Bronchus (tissue), 1 donor: ENCODE results near the genes TNFSF9 and SH2D3A.

DNA sequence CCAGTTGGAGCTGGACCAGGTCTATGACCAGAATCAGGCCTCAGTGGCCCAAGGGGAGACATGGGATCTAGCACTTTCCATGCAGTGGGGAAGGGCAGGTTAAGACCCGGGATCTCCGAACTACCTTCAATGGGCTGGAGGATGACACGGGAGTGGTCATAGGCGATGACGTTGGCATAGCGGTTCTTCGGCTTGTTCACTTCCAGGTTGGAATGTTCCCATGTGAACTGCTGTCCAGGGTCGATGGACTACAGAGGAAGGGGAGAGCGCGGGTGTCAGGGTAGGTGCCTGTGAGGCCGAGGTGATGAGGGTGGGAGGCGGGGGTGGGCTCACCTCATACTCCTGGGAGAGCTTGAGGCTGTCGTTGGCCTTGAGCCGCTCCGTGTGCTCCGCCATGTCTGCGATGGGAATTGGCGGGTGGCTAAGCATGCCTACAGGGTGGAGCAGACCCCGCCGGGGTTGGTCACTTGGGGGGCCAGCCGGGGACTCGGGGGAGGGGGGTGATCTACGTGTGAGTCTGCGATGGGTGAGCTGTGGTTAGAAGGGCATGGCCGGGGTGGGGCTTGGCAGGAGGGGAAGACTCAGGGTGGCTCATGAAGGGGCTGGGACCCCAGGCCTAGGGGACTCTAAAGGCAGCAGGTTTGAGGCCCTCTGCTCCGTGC lies 125.3 kb downstream of the PTPRS start:
- PRO-cap, result no peak

DNA sequence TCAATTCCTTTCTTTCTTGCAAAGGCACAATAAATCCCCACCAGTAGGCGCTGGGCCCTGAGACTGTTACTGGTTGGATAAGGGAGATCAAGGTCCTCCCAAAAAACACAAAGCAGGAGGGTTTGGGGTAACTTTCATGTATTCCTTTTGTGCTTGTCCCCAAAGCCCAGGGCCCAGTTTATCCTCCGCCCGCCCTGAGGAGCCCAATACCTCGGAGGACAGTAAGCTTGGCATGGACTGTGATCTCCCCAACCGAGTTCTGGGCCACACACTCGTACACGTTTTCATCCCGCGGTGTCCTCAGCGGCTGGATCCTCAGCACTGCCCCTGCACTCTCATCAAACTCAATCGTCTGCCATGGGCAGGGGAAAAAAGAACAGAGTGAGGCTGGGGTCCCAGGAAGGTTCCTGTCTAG lies 67.4 kb downstream of the PTPRS start:
- PRO-cap, result no peak

GRCh38 chr19:5308459-5309564 lies 31.8 kb downstream of the PTPRS start:
- PRO-cap, result no peak

- PRO-cap, result no peak
Measured at GRCh38 chr19:5536319-5536879, 81.2 kb downstream of the ZNRF4 start.

DNA sequence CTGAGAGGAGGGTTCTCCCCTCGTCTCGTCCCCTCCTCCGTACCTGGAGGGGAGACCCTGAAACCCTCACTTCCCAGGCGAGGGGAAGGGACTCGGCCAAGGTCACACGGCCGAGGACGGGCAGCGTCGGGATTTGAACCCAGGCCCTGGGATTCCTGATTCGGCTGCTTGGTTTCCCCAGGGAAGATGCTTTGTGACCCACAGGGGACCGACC lies 686 bp downstream of the SAFB start:
- PRO-cap, result no peak

GRCh38 chr19:5894636-5895668 lies 8.6 kb downstream of the NDUFA11 start:
- PRO-cap, result no peak

DNA sequence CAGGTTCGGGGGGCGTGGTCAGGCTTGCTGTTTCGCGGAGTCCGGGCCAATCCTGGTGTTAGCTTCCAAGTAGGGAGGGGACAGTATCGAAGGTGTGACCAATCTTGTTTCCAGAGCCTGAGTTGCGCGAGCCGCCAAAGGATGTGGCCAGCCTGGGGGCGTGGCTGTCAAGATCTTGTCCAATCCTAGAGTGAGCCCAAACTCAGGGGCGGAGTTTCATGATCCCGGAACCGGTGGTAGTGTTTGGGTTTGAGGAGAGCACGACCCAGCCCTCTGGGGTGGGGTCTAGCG lies 242 bp upstream of the VMAC start:
- PRO-cap, result no peak

GRCh38 chr19:5977039-5977485 lies 878 bp downstream of the RANBP3 start:
- PRO-cap, result no peak

DNA sequence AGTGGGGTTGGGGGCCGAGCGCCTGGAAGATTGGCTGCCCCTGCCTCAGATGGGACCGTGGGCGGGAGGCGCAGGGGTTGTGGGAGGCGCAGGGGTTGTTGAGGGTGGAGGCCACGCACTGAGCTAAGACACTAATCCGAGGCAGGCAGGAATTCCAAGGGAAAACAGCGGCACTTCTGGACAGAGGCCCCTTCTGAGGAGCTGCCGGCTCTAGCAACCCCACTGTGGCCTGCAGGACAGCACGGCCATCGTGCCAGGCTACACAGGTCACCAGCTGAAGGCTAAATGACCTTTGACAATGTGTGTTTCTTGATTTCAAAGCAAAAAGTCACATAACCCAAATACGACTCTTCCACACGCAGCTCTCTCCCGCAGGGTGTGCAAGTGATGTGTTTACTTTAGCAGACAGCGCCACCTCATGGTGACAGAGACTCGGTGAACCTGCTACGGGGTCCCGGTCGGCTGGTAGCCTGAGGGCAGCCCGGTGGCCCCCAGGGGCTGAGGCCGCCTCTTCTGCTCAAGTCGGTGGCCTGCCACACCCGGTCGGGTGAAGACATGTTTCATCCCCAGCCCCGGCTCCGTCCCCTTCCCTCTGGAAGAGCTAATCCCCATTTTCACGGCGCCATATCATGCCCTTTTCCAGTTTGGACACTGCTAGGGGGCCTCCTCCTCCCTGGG lies 44.3 kb upstream of the RANBP3 start:
- PRO-cap, result no peak

GRCh38 chr19:6058131-6059074 lies 51.9 kb downstream of the RFX2 start:
- PRO-cap, result no peak

- PRO-cap, result no peak
Measured at GRCh38 chr19:6064202-6065141, 45.8 kb downstream of the RFX2 start.

GRCh38 chr19:6381267-6382038 lies 5.7 kb upstream of the PSPN start:
- PRO-cap, result no peak

DNA sequence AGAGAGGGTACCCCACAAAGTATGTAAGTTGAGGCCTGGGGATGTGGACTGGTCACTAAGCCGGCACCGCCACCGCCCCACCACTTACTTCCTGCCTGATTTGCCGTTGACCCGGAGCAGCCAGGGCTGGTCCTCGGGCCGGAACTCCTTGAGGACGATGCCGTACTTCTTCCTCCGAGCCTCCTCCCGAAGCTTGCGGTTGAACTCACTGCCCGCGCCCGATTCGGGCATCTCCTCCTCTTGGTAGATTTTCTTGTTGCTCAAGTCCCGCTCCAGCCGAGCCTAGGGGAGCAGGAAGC lies 3.7 kb downstream of the GTF2F1 start:
- PRO-cap, result no peak

DNA sequence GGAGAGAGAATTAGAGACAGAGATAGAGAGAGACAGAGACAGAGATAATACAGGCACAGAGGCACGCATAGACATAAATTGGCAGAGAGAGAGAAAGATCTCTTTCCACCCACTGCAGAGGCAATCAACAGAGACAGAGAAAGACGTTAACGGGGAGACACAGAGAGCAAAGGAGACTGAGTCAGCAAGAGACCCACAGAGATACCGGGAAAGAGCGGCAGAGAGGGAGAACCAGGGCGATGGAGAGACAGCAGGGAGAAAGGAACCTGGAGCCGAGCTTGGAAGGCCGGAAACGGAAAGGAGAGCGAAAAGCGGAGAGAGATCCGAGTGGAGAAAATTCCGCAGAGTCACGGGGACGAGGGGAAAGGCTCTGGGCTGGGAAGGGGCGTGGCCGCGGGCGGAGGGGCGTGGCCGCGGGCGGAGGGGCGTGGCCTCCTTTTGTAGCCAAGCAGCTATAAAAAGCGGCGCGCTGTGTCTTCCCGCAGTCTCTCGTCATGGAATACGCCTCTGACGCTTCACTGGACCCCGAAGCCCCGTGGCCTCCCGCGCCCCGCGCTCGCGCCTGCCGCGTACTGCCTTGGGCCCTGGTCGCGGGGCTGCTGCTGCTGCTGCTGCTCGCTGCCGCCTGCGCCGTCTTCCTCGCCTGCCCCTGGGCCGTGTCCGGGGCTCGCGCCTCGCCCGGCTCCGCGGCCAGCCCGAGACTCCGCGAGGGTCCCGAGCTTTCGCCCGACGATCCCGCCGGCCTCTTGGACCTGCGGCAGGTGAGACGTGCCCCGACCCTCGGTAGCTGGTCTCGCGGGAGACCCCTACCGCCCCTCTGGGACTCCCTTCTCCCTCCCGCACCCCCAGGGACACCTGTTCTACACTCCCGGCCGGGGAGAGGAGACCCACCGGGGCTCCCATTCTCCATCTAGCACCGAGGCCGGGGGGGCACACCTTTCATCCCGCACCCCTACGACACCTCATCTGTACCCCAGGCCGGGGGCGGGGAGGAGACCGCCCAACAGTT lies at the start of gene TNFSF9:
Gene TNFSF9 (plus strand): TSS at position 484 of the 1,009 bp plus-strand sequence.
- PRO-cap, result bidirectional peak, plus-strand start at position 484 of the sequence, minus-strand start at position 294 of the sequence

DNA sequence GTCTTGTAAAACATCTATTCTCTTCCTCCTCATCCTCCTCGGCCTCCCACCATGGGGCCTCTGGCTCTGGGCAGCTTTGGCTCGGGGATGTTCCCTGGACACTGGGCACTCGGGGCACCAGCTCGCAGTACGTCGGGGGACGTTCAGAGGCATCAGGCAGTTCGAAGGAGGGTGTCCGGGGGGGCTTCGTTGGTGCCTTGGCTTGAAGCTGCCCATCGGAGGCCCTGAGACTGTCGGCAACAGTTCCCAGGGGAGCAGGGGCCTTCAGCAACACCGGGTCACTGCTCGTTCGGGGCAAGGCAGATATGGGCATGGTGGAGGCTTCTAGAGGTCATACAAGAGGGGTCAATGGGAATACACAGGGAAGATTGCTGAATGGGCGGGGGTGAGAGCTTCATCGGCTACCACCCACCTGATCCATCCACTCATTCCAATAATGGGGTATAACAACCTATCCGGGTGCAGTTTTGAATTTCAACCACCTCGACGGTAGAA lies 12.2 kb downstream of the SH2D3A start:
- PRO-cap, result no peak

- PRO-cap, result unidirectional peak, minus-strand start at chr19:6767486
Measured at GRCh38 chr19:6767327-6768322, at the start of gene SH2D3A. Gene SH2D3A (minus strand): TSS chr19:6767435.

GRCh38 chr19:7112440-7112881 lies 43.0 kb downstream of the ZNF557 start:
- PRO-cap, result no peak

DNA sequence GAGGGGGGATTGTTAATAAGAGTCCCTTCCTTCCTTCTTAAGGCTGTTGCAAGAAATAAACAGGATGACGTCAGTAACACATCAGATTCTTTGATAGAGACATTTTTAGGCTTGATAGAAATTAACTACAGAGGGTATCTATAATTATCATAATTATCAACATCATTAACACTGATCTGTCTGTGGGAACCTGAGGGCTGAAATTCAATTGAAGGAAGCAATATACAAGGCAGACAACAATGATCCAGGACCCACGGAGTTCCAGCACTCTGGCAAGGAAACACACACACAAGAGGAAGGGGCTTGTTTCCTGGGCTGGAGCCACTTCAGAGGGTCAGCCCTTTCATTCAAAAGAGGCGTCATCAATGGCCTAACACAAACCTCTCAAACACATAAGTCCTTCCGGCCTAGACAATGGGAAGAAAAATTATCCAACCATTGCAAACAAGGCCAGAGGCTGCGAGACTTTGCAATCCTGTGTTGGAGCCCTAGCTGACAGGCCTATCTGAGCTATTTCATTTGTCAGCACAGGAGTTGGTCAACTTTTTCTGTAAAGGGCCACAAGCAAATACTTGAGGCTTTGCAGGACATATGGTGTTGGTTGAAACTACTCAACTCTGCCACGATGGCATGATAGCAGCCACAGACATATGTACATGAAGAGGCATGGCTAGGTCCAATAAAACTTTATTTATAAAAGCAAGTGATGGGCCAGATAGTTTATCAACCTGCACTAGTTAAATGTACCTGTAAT lies 105.1 kb downstream of the INSR start:
- PRO-cap, result bidirectional peak, plus-strand start at position 438 of the sequence, minus-strand start at position 274 of the sequence

- PRO-cap, result no peak
Measured at GRCh38 chr19:7255497-7256011, 38.7 kb downstream of the INSR start.

DNA sequence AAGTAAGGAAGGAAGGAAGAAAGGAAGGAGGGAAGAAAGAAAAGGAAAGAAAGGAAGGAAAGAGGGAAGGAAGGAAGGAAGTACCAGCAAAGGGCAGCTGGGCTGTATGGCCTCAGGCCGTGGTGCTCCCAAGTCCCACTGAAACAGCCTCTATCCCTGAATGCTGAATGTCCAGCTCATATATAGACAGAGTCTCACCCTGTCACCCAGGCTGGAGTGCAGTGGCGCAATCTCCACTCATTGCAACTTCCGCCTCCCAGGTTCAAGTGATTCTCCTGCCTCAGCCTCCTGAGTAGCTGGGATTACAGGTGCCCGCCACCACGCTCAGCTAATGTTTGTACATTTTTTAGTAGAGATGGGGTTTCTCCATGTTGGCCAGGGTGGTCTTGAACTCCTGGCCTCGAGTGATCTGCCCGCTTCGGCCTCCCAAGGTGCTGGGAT lies 36.5 kb downstream of the INSR start:
- PRO-cap, result unidirectional peak, minus-strand start at position 152 of the sequence